Fibroblast of villous mesenchyme (primary cell): ENCODE data around the genes CYP2D6, ARFGAP3 and TSPO.

DNA sequence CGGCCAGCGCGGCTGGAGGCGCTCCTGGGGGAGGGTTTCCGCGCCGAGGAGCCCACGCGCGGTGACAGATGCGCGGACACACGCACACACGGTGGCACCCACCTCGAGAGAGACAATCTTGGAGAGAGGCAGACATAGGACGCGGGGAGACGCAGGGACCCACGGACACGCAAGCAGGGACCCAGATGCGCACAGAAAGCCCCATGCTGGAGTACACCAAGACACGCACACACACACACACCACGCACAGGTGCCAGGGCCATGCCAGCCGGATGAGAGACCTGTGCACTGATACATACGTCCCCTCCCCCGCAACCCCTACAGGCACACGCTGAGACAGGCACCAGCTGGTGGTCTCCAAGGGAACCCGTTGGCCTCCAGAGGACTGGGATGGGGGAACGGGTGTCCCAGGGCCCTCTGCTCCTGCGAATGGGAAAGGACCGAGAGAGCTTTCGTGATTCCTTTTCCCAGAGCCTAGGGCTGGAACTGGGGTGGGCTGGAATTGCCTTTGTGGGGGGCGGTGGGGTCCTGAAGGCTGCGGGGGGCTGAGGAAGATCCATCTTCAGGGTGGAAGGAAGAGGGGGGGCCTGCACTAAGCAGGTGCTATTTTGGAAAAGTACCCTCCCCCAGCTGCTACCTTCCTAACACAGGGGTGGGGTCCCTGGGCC, 8.0 kb downstream of the SEPTIN3 start:
- CAGE, long polyA plus RNA, result no peak

- CAGE, long polyA plus RNA, result no peak
Observed at GRCh38 chr22:42130593-42131323, at the start of gene CYP2D6. TSS of gene CYP2D6 (minus strand) at chr22:42130810.

DNA sequence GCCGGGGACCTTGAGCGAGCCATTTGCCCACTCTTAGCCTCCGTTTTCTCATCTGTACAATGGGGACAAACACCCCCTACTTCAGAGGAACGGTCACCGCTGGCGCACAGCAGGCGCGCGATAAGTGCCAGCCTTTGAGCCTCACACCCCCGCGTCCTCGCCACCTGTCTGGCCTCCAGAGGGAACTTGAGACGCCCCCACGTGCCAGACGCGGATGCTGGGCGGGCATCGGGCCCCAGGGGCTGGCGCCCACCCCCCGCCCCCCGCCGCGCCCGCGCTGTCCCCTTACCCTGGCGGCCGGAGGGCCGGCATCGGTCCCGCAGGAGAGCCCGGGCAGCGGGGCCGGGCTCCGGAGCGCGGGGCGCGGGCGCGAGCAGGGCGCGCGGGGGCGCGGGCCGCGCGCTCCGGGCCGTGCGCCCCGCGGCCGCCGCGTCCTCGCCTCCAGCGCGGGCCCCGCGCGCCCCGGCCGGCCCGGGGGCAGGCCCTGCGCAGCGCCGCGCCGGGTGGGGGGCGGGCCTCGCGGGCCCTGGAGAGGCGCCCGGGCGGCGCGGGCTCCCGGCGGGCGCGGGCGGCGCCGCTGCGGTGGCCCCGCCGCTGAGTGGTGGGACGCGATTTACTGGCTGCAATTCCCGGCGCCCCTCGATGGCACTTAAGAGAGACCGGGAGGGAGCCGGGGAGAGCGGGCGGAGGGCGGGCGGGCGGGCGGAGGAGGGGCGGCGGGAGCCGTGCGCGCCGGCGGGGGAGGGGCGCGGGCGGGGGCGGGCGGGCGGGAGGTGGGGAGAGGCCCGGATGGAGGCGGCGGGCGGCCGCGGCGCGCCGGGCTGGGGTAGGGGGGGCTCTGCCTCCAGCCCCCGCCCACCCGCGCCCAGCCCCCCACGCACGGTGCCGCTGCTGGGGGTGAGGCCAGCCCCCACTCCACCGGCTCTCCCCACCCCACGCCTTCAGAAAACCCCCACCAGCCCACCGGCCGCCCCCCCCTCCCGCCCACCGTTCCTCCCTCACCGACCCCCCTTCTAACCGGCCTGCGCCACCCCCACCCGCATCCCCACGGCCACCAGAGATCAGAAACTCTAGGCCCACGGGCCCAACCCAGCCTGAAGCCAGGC, 73.1 kb upstream of the TCF20 start:
- CAGE, long polyA plus RNA, result no peak

DNA sequence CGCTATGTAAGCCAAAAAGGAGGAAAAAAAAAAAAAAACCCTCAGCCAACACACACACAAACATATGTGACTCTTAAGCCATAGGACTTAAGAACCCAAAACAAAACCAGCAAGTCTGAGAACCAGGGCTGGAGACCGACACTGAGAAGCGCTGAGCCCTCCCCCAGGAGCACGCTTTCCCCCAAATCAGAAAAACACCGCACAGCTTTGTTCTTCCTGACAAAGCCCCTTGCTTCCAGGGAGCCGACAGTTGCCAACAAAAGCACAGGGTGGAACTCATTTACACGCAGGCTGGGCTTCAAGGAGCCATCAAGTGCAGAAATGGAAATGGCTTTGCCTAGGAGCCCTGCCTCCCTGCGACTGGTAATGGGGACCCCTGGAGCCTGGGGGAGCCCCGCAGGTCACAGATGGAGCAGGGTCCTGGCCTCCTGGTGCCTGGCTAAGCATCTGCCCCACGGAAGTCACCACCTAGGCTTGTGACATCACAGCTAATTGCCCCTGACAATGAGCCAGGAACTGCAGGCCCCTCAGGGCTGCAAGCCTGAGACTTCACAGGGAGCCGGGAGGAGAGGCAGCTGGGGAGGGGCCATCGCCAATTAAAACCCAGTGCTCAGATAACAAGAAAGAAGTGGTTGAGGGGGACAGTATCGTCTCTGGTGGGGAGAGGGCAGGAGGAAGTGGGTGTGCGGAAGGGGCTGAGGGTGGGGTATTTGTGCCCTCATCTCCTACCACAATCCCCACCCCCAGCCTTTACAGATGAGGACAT, 66.9 kb downstream of the NFAM1 start:
- CAGE, long polyA plus RNA, result no peak

DNA sequence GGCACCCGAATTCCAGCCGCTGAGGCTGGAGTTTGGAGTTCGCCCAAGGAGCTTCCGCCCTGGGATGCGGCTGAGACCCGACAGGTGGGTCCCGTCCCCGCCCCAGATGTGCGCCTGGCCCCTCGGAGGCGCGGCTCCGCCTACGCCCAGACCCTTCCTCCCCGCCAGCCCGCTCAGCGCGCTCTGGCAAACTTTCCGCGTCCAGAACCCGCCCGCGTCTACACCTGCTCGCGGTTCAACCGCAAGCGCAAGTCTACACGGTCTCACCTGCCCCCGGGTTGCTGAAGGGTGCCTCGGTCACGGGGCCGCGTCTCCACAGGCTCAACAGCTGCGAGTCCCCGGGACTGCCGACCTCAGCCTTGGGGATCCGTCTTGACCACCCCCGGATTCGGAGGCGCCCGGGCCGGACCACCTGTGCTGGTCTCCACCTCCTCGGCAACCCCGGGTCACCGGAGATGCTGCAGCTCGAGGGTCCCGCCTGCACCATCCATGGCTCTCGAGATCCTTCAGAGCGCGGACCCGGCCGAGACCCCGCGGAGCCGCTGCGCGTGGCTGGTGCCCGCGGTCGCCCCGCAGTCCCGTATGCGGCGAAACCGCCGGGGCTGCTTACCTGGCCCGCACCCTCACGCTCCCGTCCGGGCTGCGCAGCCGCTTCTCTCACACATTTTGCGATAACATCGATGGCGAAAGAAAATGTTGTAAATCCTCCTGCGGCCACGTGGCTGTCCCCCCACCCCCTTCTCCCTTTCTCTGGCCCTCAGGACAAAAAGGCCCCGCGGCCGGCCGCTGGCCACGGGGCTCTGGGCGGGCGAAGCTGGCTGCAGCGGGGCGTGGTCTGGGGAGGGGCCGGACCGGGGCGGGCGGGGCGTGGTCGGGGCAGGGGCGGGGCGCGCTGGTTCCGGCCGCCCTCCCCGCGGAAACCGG, 63.5 kb downstream of the NFAM1 start:
- CAGE, long polyA plus RNA, result no peak

GRCh38 chr22:42376655-42377151, 55.5 kb downstream of the NFAM1 start:
- CAGE, long polyA plus RNA, result no peak

DNA sequence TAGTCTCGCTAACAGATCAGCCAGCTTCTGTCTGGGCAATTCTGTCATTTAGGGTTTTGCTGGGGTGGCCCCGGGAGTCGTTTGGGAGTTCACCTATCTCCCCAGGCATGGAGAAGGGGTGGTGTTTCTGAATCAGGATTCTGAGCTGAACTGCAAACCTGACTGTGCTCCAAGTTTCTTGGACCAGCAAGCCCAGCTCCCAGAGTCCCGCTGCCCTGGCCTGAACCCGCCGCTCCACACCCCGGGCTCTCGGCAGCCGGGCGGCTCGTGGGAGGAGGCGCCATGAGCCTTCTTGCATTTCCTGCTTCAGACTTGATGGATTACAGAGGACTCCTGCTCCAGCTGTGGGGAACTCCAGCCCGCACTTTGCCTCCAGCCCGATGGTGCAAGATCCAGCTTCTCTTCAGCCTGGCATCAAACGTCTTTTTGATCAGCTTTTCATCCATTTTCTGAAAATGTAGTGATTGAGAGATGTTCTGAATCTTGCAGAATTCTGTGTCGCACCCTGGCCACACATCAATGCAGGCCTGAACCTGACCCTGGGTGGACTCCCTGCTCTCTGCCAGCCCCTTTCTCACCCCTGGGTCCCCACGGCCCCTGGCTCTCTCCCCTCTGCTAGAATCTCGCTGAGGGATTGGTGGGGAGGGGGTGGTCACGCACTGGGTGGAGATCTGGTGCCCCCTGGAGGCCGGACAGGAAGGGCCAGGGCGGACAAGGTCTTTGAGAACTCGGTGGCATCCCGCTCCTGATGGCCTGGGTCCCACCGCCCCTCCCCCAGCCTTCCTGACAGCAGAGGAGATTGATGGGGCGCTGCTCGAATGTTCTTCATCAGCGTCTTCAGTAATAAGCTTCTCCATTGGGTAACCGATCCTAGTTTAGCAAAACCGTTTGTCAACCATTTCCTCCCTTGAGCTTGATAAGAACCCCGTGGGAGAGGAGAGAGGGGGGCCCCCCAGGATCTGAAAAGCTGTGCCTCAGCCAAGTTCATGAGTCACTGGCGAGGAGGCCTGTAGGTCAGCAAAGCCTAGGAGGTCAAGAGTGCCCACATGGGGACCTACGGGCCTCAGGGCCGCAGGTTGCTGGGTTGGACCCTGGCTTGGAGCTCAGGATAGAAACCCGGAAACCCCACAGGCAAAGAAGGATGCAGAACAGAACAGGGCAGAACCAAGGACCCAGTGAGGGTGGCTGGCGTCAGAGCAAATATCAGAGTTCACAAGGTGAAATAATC, 12.1 kb upstream of the NFAM1 start:
- CAGE, long polyA plus RNA, result no peak

GRCh38 chr22:42717171-42717740, 3.4 kb downstream of the A4GALT start:
- CAGE, long polyA plus RNA, result no peak

DNA sequence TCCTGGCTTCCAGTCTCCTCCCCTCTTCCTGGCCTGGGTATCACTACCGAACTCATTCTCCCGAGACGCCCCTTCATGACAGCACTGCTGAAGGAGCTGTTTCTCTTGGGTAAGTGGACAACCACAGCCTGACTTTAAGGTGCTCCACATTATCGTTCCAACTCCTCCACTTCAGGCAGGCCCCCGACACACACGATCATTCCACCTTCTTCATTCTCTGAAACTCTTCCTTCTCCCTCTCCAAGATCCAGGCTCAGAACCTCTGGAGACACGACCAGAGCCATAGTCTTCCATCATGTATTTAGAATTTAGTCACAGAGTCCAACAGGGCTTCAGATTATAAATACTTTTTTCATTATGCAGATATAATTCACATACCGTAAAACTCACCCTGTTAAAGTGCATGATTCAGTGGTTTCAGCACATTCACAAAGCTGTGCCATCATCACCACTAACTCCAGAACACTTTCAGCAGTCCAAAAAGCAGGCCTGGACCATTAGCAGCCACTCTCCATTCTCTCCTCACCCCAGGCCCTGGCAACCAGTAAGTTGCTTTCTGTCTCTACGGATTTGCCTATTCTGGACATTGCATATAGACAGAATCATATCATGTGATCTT, 36.1 kb downstream of the ARFGAP3 start:
- CAGE, long polyA plus RNA, result no peak

DNA sequence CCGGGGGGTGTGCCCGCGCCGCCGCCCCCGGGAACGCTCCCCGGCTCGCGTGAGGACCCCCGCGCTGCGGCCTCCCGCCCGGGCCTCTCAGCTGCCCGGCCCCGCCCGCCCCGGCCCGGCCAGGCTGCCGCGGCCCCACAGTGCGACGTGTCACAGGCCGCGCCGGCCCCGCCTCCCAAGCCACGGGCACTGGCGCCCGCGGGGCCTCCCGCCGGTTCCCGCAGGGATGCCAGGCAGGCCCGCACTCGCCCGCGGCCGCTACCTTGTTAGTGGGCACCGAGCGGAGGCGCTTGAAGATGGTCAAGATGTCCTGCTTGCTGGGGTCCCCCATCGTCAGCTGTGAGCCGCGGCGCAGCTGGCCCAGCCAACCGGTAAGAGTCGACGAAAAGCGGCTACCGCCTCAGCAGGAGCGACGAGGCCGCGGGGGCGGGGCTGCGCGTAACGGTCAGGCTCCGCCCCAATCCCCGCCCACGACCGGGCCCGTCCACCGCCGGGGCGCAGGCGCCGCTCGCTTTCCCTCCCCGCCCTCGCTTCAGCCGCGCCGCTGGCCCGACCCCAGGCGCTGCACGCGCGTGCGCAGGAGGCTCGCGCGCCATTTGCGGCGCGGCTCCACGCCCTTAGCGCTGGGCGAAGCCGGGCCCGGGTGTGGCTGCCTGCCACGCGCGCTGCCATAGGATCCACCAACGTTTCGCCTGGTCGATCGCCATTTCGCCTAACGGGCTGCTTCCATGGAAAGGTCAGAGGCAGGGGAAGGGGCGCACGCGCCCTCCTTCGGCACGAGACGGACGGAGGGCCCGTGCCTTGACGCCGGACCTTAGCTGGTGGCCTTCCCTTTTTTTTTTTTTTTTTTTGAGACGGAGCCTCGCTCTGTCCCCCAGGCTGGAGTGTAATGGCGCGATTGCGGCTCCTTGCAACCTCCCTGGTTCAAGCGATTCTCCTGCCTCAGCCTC, at the start of gene ARFGAP3:
Gene ARFGAP3, minus strand, starts transcription at position 422 of the 950 bp plus-strand sequence.
- CAGE, long polyA plus RNA, result no peak

- CAGE, long polyA plus RNA, result no peak
Observed at GRCh38 chr22:42867486-42868128, 10.5 kb upstream of the ARFGAP3 start.

DNA sequence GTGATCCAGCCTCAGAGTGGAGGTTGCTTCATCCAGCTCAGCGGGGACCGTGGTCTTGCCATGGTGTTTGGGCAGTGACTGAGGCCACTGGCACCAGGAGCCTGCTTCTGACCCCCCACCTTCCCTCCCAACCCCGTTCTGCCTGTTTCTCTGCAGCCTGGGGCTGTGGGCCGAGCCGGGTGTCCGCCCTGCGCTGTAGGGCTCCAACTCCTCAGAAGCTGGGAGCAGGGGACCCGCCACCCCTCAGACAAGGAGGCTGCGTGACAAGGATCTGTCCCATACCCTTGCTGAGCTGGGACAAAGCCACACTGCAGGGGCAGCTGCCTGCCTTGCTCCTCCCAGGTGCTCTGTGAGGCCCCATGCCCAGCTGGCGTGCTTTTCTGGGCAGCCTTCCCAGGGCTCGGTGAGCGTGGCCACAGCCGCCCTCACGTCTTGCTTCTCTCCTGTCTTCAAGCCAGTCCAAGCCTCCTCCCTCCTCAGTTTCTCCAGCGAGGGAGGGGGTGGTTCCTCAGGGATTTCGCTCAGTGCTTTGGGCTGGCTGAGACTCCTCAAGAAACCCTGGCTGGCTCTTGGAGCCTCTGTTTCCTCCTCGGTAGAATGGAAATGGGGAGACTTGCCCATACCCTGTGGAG, 11.8 kb upstream of the ARFGAP3 start:
- CAGE, long polyA plus RNA, result no peak

DNA sequence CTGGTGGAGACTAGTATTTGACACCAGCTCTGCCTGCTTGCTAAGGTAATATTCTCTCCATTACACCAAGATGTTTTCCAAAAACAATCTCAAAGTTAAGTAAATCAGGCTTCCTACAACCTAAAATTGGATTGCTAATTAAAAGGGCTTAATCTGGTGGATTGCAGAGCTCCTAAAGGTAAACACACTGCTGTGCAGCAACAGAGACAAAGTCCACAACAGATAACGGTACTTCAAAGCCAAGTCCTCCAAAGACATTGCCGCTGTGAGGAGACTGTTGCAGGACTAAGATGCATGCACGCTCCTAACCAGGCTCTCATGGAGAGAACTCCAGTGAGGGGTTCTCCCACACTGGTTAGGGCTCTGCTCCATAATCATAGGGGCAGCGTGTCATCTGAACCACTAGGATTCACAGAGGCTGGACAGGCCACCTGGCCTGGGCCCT, 56.7 kb upstream of the ARFGAP3 start:
- CAGE, long polyA plus RNA, result no peak

- CAGE, long polyA plus RNA, result no peak
Observed at GRCh38 chr22:42973703-42974060, 41.3 kb downstream of the PACSIN2 start.

DNA sequence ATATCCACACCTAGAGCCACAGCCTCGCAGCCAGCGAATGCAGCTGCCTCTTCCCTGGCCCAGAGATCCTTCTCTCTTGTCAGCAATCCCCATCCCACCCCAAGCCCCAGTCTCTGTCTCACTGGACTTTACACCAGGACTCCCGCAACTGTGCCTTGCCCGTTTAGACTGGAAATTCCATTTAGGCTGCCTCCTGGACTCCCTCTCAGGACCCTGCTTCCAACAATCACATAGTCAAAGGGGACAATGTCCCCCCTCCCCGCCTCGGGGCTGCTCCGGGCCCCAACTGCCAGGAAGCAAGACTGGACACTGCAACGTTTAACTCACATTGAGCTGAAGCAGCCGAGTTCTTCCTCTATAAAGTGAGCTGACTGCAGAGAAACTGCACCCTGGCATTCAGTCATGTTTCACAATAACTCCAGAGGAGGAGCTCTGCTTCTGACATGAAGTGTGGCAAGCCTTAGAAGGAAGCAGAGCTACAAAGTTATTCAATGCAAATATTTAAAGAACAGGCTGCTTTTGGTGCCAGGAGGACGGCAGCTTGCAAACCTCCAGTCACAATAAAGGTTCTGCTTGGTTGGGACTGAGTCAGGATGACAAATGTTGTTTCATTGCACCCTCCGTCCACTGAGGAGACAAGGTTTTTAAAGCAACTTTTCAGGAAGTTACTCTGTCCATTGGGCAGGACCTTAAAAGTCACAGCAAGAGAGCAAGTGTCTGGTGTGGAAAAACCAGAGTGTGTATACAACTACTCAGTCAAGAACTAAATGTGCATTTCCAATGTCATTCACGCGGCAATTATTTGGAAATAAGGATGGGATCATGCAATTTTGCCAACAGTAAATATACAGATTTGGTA, 19.9 kb downstream of the PACSIN2 start:
- CAGE, long polyA plus RNA, result no peak

GRCh38 chr22:43008554-43009018, 6.4 kb downstream of the PACSIN2 start:
- CAGE, long polyA plus RNA, result no peak

DNA sequence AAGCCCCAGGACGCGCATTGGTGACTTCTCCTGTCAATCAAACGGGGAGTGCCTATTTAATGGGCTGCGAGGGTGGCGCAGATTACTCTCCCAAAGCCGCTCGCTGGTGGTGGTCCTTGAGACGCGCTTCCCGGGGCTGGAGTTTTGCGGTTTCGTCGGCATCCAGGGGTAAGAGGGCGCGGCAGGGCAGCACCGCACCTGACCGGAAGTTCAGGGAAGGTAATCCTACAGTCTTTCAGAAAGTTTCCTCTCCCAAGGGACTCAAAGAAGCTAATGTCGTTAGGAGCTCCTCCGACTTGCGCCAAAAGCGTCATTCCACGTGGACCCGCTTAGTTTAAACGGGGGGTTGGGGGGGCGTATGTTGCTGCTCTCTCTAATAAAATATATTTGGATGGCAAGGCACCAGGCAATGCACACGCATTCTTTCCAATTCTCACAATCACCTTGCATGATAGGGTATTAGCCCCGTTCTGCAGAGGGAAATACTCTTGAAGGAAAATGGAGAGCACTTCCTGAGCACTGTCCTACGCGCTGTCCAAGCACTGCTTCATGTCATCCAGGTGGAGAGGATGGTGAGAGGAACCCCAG, 445 bp upstream of the PACSIN2 start:
- CAGE, long polyA plus RNA, result no peak

GRCh38 chr22:43150890-43151694, at the start of gene TSPO:
TSS of gene TSPO (plus strand) at chr22:43151559.
- CAGE, long polyA plus RNA, result start-site peak on the plus strand at chr22:43151520-43151587, 29,862 and 25,520 reads in 2 replicates

GRCh38 chr22:43152308-43153019, 1.1 kb downstream of the TSPO start:
- CAGE, long polyA plus RNA, result no peak

DNA sequence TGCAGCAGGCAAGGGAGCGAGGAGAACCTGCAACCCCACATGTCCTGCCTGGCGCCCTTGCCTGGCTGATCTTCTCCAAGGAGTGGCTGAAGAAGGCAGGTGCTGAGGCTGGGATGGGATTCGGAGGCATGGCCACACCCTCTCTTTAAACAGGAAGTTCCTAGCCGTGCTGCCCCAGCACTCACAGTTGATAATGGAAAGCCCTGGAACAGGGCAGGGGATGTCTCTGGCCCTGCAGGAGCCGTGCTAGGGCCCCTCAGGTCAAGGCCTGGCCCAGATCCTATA, 65.0 kb downstream of the SCUBE1 start:
- CAGE, long polyA plus RNA, result no peak